Keratinocyte (primary cell): ENCODE measurements around a stretch of chr15.

CAGE:
- cytosol, long polyA minus RNA: no peak
- cytosol, long polyA plus RNA: no peak
- long polyA plus RNA: no peak
- nucleus, long polyA minus RNA: no peak
- nucleus, long polyA plus RNA: no peak
Observed at GRCh38 chr15:69996919-69997700, 100.6 kb downstream of the TLE3 start.

DNA sequence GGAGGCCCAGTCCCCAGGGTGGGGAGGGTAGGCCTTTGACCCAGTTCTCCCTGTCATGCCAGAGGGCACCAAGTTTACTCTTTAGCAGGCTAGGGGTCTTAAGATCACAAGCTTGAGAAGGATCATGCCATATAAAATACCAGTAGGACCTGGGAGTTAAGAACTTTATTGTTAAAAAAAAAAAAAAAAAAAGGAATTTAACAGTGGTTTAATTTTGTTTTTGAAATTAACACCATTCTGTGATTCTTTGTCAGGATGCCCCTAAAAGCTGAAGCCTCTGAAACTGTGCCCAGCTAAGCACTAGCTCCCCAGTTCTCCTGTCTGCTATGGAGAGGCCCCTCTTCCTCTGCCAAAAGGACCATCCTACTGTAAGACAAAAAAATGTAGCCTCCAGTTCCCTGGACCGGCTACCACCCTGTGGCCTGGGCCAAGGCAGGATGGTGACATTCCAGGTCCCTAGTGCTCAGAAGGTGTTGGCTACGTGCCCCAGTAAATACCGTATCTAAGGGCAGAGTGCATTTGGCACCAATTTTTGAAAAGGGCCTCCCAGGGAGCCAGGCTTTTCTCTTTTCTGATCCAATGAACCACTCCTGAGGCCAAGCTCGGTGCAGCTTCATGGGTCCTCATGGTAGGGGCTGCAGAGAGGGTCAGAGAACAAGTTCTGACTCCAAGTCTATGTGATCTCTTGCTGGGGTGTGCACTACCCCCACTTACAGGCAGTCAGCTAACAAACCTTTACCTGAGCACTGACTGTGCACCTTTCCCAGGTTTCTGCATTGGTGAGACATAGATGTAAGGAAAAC is 32.8 kb downstream of the TLE3 start:
CAGE:
- cytosol, long polyA minus RNA: no peak
- cytosol, long polyA plus RNA: no peak
- long polyA plus RNA: no peak
- nucleus, long polyA minus RNA: no peak
- nucleus, long polyA plus RNA: no peak

DNA sequence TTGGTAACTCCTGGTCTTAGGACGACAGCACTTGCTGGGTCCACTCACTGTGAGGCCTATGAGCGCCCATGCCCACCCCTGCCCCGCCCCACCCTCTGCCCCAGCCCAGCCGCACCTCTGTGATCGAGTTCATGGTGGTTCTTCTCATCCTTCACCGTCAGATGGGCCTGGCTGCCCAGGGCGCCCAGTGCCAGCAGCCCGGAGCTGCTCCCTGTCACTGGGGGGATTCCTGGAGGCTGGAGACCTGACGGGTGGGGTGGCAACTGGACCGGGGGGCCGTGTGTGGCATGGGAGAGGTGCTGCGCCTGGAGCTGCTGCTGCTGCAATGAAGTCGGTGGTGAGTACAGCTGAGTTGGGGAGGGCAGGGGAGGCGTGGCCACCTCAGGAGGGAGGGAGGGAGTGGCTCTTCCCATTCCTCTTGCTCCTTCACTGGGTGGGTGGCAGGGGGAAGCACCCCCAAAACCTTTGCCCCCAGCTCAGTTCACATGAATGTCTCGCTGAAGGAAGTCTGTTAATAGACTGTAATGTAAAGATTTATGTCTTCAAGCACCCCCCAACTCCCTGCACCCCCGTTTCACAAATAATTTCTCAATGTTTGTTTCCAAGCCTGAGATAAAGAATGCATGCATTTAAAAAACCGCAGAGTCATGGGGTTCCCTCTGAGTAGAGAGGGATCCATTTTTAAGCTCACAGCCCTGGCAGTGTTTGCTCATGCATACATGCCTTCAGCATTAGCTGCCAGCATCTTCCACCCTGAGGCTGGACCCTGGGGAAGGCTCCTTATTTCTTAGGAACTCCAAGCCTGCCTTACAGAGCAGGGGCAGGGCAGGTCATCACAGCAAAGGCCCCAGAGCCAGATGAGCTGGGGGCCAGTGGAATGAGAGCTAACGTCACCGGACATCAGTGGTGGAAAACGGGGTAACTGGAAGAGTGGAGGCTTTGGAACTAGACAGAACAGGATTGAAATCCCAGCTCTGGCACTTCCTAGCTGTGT is 31.5 kb downstream of the TLE3 start:
CAGE:
- cytosol, long polyA minus RNA: no peak
- cytosol, long polyA plus RNA: no peak
- long polyA plus RNA: no peak
- nucleus, long polyA minus RNA: no peak
- nucleus, long polyA plus RNA: no peak

CAGE:
- cytosol, long polyA minus RNA: no peak
- cytosol, long polyA plus RNA: no peak
- long polyA plus RNA: no peak
- nucleus, long polyA minus RNA: no peak
- nucleus, long polyA plus RNA: no peak
Observed at GRCh38 chr15:70070276-70070904, 27.3 kb downstream of the TLE3 start.

GRCh38 chr15:70071330-70071670 is 26.4 kb downstream of the TLE3 start:
CAGE:
- cytosol, long polyA minus RNA: no peak
- cytosol, long polyA plus RNA: no peak
- long polyA plus RNA: no peak
- nucleus, long polyA minus RNA: no peak
- nucleus, long polyA plus RNA: no peak

DNA sequence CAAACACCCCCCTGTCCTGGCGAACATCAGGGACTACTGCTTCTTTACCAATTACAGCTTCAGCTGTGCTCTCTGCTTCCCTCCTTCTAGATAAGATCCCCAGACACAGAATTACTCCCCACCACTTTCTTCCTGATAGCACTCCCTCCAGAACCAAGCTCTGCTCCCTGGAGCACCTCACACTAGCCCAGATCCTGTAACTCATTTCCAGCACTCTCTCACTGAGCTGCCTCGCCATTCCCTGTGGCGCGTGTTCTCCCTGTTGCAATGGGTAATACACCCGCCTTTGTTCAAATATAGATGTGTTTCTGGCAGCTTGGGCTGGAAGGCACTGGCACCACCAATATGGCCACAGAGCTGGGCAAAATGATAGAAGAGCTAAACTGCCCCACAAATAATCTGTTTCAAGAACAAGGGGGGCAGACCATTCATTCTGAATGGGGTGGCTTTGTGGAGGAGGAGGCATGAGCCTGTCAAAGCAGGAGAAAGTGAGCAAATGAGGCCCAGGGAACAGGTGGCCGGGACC is 57.4 kb upstream of the TLE3 start:
CAGE:
- cytosol, long polyA minus RNA: no peak
- cytosol, long polyA plus RNA: no peak
- long polyA plus RNA: no peak
- nucleus, long polyA minus RNA: no peak
- nucleus, long polyA plus RNA: no peak

CAGE:
- cytosol, long polyA minus RNA: no peak
- cytosol, long polyA plus RNA: no peak
- long polyA plus RNA: no peak
- nucleus, long polyA minus RNA: no peak
- nucleus, long polyA plus RNA: no peak
Observed at GRCh38 chr15:70195630-70196502, 98.1 kb upstream of the TLE3 start.

DNA sequence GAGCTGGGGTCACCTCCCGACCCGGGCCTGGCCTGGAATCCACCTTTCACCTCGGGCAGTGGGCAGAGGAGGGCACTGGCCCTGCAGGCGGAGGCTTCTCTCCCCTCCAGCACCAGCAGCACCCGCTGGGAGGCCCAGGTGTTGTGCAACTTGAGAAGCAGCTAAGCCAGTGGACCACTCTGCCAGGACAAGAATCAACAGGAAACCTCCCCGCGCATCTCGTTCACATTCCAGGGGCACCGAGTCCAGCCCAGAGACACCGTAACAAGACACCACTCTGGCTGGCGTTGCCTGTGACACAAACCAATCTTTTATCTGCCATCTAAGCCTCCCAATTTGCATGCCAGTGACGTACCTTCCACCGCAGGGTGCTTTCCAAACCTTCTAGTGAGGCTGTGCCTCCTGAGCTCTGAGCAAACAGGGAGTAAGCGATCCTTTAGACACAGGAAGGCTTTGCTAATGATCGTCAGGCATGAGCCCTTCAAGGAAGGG is 98.8 kb upstream of the TLE3 start:
CAGE:
- cytosol, long polyA minus RNA: no peak
- cytosol, long polyA plus RNA: no peak
- long polyA plus RNA: no peak
- nucleus, long polyA minus RNA: no peak
- nucleus, long polyA plus RNA: no peak

GRCh38 chr15:70478319-70478832 is 285.0 kb downstream of the UACA start:
CAGE:
- cytosol, long polyA minus RNA: no peak
- cytosol, long polyA plus RNA: no peak
- long polyA plus RNA: no peak
- nucleus, long polyA minus RNA: no peak
- nucleus, long polyA plus RNA: no peak

GRCh38 chr15:70794885-70795127 is 31.4 kb upstream of the UACA start:
CAGE:
- cytosol, long polyA minus RNA: no peak
- cytosol, long polyA plus RNA: no peak
- long polyA plus RNA: no peak
- nucleus, long polyA minus RNA: no peak
- nucleus, long polyA plus RNA: no peak

DNA sequence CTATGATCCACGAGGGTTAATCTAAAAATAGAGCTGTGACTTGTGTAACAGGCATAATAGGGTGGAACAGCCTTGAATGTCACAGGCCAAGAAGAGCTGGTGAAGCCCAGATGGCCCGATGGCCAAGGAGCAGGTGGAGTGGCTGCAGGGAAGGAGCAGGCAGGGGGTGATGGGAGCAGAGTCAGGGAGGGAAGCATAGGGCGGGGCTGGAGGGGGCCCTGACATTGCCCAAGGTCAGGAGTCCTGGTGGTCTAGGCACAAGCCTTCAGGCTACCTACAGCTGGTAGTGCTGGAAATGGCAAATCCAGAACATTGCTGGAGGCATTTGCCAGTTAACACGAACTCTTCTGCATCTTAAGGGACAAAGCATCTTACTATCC is 24.1 kb downstream of the LARP6 start:
CAGE:
- cytosol, long polyA minus RNA: no peak
- cytosol, long polyA plus RNA: no peak
- long polyA plus RNA: no peak
- nucleus, long polyA minus RNA: no peak
- nucleus, long polyA plus RNA: no peak

DNA sequence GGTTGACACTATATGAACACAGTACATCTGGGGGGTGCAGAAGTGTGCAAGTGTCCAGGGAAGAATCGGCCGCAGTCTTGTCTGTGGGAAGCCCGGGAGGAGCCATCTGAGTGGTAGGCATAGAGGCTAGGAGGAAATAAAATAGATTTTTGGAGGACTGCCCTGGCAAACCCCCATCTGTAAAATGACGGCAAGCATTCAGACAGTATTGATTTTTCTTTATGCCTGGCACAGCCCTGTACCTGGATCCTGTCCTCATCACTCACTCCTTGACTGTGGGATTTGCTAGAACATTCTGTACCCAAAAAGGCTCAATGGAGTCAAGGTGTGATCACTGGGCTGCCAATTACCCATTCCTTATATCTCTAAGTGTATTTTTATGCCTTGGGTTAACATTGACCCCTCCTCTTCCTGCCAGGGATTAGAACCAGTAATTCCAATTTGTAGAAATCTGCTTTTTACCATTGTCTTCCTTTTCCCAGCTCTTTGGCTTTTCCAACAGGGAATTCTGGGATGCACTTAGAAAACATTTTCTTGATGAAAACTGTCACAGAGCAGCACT is 31.4 kb downstream of the THSD4 start:
CAGE:
- cytosol, long polyA minus RNA: no peak
- cytosol, long polyA plus RNA: no peak
- long polyA plus RNA: no peak
- nucleus, long polyA minus RNA: no peak
- nucleus, long polyA plus RNA: no peak

GRCh38 chr15:71188625-71189376 is 73.5 kb downstream of the THSD4 start:
CAGE:
- cytosol, long polyA minus RNA: no peak
- cytosol, long polyA plus RNA: no peak
- long polyA plus RNA: no peak
- nucleus, long polyA minus RNA: no peak
- nucleus, long polyA plus RNA: no peak

GRCh38 chr15:71328351-71328864 is 213.1 kb downstream of the THSD4 start:
CAGE:
- cytosol, long polyA minus RNA: no peak
- cytosol, long polyA plus RNA: no peak
- long polyA plus RNA: no peak
- nucleus, long polyA minus RNA: no peak
- nucleus, long polyA plus RNA: no peak

DNA sequence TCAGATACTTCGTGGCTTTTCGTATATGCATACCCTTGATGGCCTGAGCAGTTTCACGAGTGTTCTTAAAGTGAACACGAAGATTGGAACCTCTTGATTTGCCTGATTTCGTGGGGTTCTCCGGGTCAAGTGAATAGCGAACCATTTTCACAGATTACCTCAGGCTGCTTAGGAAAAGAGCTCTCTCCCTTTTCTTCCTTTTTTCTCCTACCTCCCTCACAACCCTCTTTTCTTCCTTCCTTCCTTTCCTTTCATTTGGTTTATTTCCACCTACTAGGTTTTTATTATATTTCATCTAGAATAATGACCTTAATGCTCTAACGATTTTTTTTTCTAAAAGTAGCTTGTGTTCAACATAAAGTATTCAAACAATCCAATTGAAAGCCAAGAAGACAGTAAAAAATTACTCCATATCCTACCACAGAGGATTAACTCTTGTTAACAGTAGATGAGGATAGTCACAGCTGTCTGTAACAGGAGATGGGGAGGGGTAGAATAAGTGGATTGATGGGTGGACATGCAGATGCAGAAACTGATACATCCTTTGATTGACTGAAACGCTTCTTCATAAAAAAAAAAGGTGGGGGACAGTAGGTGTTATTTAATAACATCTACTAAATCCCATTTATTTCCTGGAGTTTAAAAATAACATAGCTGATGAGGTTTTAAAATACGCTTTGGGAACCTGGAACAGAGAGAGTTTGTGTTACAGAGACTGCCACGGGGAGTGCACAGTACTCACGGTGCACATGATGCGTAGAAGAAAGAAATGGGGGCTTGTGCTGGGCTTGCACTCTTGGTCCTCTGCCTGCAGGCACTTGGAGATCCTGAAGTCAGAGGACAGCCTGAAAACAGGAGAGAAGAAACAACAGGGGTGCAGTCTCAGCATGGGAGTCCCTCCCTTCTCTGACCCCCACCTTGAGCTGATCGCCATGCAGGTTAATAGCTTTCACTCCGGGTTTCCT is 226.6 kb downstream of the THSD4 start:
CAGE:
- cytosol, long polyA minus RNA: no peak
- cytosol, long polyA plus RNA: no peak
- long polyA plus RNA: no peak
- nucleus, long polyA minus RNA: no peak
- nucleus, long polyA plus RNA: no peak

CAGE:
- cytosol, long polyA minus RNA: no peak
- cytosol, long polyA plus RNA: no peak
- long polyA plus RNA: no peak
- nucleus, long polyA minus RNA: no peak
- nucleus, long polyA plus RNA: no peak
Observed at GRCh38 chr15:71374420-71374972, 259.2 kb downstream of the THSD4 start.

GRCh38 chr15:71447652-71448192 is 332.5 kb downstream of the THSD4 start:
CAGE:
- cytosol, long polyA minus RNA: no peak
- cytosol, long polyA plus RNA: no peak
- long polyA plus RNA: no peak
- nucleus, long polyA minus RNA: no peak
- nucleus, long polyA plus RNA: no peak

GRCh38 chr15:71485384-71485583 is 325.1 kb upstream of the NR2E3 start:
CAGE:
- cytosol, long polyA minus RNA: no peak
- cytosol, long polyA plus RNA: no peak
- long polyA plus RNA: no peak
- nucleus, long polyA minus RNA: no peak
- nucleus, long polyA plus RNA: no peak

CAGE:
- cytosol, long polyA minus RNA: no peak
- cytosol, long polyA plus RNA: no peak
- long polyA plus RNA: no peak
- nucleus, long polyA minus RNA: no peak
- nucleus, long polyA plus RNA: no peak
Observed at GRCh38 chr15:71677087-71677506, 133.3 kb upstream of the NR2E3 start.

CAGE:
- cytosol, long polyA minus RNA: no peak
- cytosol, long polyA plus RNA: no peak
- long polyA plus RNA: no peak
- nucleus, long polyA minus RNA: no peak
- nucleus, long polyA plus RNA: no peak
Observed at GRCh38 chr15:71679580-71680443, 130.5 kb upstream of the NR2E3 start.